ENCODE results near the gene HAO1.

DNA sequence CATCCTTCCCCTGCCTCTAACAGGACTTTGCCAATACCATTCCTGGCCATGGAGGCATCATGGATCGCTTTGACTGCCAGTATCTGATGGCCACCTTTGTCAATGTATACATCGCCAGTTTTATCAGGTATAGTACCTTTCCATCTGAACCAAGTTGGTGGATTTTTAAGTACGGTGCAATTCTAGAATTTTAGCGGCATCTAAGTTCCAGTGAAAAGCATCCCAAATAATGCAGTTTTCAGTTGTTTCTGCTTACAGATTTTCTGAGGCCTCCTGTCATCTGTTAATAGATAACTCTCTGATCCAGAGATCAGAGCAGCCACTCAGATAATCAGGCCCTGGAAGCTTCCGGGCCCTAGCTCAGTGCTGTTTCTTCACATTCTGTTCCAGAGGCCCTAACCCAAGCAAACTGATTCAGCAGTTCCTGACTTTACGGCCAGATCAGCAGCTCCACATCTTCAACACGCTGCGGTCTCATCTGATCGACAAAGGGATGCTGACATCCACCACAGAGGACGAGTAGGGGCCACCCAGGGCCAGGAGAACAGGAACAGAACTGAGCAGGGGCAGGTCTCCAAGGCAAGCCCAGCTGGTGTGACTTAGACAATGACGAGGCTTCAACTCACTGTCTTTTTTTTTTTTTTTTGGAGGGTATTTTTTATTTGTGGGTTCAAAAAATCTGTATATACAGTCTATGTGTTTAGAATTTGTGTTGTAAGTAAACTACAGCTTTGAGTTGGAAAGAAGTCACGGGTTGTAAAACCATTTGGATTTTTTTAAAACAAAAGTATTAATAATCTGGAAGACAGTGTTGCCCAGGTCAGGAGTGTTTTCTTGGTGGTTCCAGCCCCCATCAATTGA lies 63.1 kb downstream of the CDS2 start:
- PRO-cap, result no peak
- RAMPAGE, long total RNA, 4 experiments, result no peak in any of the 4 experiments

- PRO-cap, result no peak
- RAMPAGE, long total RNA, 4 experiments, result no peak in any of the 4 experiments
Observed at GRCh38 chr20:5659278-5660082, 48.7 kb upstream of the GPCPD1 start.

DNA sequence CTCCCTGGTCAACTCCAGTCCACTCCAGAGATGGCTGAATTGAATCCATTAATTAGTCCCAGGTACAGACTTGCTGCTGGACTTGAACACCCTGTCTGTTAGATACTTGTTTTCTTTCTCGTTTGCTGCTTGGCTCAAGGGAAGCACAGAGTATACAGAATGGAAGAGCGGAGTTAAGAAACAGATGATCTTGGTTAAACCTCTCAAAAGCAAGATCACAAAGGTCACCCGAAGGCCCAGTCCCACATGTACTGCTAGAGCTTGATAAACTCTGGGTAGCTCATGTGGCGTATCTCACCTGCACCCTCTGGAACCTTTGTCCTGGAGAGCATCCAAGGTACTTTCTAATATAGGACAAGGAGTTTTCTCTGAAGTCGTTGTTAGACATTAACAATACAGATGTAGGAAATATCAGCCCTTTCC lies 31.9 kb downstream of the SHLD1 start:
- PRO-cap, result unidirectional peak, minus-strand start at position 323 of the sequence
- RAMPAGE, long total RNA, 4 experiments, result no peak in any of the 4 experiments

DNA sequence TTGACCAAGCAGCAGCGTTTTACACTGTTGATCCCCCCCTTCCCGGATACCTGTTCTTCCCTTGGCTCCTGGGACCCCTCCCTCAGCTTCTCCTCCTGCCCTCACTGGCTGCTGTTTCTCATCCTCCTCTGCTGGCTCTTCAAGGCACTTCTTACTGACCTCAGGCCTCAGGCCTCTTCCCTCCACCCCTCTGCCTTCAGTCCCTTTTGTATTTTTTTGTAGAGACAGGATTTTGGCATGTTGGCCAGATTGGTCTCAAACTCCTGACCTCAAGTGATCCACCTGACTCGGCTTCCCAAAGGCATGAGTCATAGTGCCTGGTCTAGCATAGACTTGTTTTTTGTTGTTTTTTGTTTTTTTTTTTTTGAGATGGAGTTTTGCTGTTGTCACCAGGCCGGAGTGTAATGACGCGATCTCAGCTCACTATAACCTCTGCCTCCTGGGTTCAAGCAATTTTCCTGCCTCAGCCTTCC lies 72.9 kb downstream of the SHLD1 start:
- PRO-cap, result no peak
- RAMPAGE, long total RNA, 4 experiments, result no peak in any of the 4 experiments

GRCh38 chr20:6321306-6321622 lies 198.4 kb upstream of the FERMT1 start:
- PRO-cap, result no peak
- RAMPAGE, long total RNA, 4 experiments, result no peak in any of the 4 experiments

GRCh38 chr20:7866212-7866652 lies 74.0 kb downstream of the HAO1 start:
- PRO-cap, result no peak
- RAMPAGE, long total RNA, 4 experiments, result no peak in any of the 4 experiments

- PRO-cap, result no peak
- RAMPAGE, long total RNA, 4 experiments, result no peak in any of the 4 experiments
Observed at GRCh38 chr20:7940101-7940804, at the start of gene HAO1. Gene HAO1, minus strand, starts transcription at chr20:7940458.

DNA sequence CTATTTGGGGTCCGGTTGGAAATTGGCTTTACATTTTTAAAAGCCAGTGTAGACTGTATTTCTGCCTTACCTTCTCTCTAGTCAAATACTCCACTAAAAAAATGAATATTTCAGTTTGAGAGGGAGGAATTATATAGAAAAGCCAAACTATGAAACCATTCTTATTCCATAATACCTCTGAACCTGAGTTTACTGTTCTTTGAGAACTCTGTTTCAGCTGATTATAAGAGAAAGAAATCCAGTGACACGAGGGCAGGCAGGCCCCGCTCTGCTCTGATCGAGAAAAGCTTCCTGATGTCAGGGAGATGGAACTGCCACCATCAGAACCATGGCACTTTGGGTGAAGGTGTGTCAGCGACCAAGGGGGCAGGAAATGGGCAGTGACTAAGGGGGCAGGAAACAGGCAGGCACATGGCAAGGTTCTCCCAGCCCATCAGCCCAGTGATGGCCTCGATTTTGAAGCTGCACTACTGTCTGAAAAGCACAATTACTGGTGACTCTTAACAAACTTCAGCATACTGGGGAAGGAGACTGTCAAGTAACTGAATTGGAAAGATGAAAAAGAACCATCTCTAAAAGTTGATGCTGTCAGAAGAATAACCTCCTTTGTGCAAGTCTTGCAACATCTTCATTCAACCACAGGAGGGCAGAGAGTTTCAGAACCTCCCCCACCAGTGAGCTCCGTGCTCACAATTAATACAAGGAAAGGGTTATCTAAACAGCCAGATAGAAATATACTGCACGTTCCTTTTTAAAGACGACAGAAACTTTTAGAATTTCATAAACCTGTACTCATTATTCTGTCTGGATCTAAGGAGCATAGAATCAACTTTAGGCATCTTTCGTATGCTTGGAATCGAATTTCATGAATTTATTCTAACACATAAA lies 39.2 kb downstream of the TMX4 start:
- PRO-cap, result no peak
- RAMPAGE, long total RNA, 4 experiments, result no peak in any of the 4 experiments

- PRO-cap, result no peak
- RAMPAGE, long total RNA, 4 experiments, result no peak in any of the 4 experiments
Observed at GRCh38 chr20:8161530-8162218, 29.6 kb downstream of the PLCB1 start.

DNA sequence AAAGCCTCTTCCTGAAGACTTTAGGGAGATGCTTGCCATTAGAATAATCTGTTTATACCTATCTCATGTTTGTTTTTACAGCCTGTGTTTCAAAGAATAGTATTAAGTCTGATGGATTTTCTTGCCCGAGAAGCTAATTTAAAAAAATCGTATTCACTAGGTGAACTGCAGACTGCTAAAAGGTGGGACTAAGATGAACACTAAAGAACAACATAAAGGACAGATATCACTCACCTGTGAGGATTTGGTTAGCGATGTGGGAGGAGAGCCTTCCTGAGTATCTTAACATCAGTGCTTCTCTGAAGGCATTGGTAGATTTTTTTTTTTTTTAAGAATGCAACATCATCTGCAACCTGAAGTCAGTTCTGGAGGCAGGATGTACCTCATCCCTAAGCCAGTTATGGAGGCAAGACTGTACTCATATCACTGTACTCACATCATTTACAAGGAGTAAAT lies 60.2 kb downstream of the PLCB1 start:
- PRO-cap, result no peak
- RAMPAGE, long total RNA, 4 experiments, result no peak in any of the 4 experiments

GRCh38 chr20:8472591-8473422 lies 340.7 kb downstream of the PLCB1 start:
- PRO-cap, result no peak
- RAMPAGE, long total RNA, 4 experiments, result no peak in any of the 4 experiments

- PRO-cap, result no peak
- RAMPAGE, long total RNA, 4 experiments, result start-site peak on the plus strand in 1 of 4 experiments, at chr20:8600620-8600739 at its widest, 12 reads per replicate
Observed at GRCh38 chr20:8600267-8600985, 468.4 kb downstream of the PLCB1 start.

- PRO-cap, result no peak
- RAMPAGE, long total RNA, 4 experiments, result no peak in any of the 4 experiments
Observed at GRCh38 chr20:9112955-9113625, 44.2 kb downstream of the PLCB4 start.

DNA sequence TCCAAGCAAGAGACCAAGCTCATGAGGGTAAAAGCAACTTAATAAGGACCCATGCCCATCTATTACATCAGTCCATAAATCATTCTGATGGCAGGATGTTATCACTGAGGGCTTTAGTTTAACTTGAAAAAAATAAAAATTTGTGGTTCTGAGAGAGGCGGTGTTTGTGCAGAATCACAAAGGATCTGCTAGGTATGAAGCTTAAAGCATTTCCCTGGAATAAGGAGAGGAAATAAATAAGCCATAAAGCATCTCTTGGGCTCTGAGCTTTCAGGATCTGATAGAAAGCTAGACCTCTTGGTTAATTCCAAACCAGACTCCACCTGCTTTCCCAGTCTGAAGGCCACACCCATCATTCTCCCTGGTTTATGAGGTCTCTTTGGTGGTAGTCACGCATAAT lies 184.5 kb upstream of the LAMP5 start:
- PRO-cap, result bidirectional peak, plus-strand start outside the sequence, minus-strand start at position 279 of the sequence
- RAMPAGE, long total RNA, 4 experiments, result no peak in any of the 4 experiments

DNA sequence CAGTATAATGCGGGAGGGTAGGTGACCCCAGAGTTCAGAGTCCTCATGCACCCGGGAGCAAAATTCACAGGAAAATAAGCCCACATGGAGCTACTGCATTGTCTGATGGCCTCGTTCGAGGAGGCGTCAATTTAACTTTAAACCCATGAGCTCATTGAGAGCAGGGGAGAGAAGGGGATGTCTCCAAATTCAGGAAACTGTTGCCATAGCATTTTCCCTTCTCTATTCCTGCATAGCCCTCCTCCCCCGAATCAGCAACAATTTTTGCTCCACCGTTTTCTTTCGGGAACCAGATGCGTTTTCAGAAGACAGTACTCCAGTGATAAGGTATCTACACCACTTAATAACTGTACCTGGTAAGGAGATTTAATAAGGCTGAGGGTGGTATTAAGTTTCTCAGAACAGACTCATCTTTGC lies 315 bp upstream of the LAMP5 start:
- PRO-cap, result no peak
- RAMPAGE, long total RNA, 4 experiments, result no peak in any of the 4 experiments

- PRO-cap, result unidirectional peak, minus-strand start at chr20:10218094
- RAMPAGE, long total RNA, 4 experiments, result no peak in any of the 4 experiments
Observed at GRCh38 chr20:10217948-10218517, 597 bp upstream of the SNAP25 start.

GRCh38 chr20:10221048-10221516 lies 2.5 kb downstream of the SNAP25 start:
- PRO-cap, result no peak
- RAMPAGE, long total RNA, 4 experiments, result no peak in any of the 4 experiments

DNA sequence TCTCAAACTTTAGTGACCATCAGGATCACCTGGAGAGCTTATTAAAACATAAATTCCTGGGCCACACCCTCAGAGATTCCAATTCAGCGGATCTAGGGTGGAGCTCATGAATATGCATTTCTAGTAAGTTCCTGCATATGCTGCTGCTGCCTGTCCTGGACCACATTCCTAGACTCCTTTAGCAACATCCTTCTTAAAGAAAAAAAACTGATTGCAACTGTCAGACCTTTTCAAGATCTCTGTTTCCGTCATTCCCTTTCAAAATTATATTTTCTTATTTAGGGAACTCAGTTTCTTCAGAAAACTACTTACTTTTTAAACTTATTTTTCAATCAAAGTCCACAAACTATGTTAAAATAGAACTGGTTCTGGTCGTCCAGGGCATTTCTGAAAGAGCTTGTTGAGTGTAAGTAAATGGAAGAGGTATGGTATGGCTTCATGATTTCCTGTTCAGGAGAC lies 31.3 kb downstream of the SNAP25 start:
- PRO-cap, result no peak
- RAMPAGE, long total RNA, 4 experiments, result no peak in any of the 4 experiments

- PRO-cap, result no peak
- RAMPAGE, long total RNA, 4 experiments, result no peak in any of the 4 experiments
Observed at GRCh38 chr20:10454126-10454593, 19.1 kb downstream of the SLX4IP start.

DNA sequence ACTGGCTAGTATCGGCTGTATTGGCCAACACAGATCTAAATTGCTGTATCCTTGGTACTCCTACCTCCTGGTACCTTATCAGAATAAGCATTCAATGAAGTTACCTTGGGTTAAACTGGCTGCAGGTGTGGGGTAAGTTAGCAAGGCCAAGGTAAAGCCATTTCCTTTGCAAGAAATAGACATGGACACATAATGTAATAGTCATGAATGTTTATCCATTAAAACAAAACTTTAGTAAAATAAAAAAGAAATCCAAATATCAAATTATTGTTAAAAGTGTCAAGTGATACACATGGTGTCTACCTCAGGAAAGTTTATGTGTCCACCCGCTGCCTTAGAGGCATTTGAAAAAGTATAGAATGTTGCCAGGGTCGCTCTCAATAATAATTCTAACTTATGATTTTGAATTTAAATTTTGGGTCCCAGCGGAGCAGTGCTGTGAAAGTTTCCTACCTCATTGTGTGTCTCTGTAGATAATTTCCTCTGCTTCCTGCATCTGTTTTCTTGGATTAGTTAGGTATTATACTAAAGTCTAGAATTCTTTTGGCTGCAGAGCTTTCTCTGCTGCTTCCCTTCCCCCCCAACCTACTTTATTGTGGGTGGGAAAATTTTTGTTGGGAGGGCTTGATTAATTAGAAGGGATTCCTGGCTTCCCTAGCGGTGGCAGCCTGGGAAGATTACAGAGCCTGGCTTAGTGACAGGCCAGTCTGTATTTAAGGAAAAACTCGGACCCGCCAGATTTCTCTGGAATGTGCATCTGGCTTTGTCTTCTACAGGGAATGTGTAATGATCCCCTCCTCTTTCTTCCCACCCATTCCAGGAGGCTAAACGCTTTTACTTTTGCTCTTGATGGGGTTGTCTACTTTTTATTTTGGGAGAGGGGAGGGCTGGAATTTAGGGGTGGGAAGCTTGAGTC lies 31.0 kb downstream of the SLX4IP start:
- PRO-cap, result no peak
- RAMPAGE, long total RNA, 4 experiments, result no peak in any of the 4 experiments

Data from Peyer's patch (tissue), 4 donors.